ENCODE measurements around a stretch of chr6.

- RRBS, result no CpG with 5 or more reads among the region's 42 CpGs
Observed at GRCh38 chr6:167667927-167669140, 158.4 kb upstream of the AFDN start.

DNA sequence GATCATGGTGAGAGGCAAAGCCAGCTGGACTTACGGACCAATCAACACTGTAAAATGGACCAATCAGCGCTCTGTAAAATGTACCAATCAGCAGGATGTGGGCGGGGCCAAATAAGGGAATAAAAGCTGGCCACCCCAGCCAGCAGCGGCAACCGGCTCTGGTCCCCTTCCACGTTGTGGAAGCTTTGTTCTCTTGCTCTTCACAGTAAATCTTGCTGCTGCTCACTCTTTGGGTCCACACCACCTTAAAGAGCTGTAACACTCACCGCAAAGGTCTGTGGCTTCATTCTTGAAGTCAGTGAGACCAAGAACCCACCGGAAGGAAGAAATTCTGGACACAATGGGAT lies 133.2 kb upstream of the AFDN start:
- RRBS, result no CpG with 5 or more reads among the region's 8 CpGs

GRCh38 chr6:167825370-167826213 lies 1.1 kb upstream of the AFDN start:
- RRBS, result 24% methylated on average over 23 of the region's 68 CpGs

GRCh38 chr6:167857953-167859162 lies 31.6 kb downstream of the AFDN start:
- RRBS, result no CpG with 5 or more reads among the region's 6 CpGs

- RRBS, result no CpG with 5 or more reads among the region's 6 CpGs
Observed at GRCh38 chr6:167881182-167882489, 54.9 kb downstream of the AFDN start.

DNA sequence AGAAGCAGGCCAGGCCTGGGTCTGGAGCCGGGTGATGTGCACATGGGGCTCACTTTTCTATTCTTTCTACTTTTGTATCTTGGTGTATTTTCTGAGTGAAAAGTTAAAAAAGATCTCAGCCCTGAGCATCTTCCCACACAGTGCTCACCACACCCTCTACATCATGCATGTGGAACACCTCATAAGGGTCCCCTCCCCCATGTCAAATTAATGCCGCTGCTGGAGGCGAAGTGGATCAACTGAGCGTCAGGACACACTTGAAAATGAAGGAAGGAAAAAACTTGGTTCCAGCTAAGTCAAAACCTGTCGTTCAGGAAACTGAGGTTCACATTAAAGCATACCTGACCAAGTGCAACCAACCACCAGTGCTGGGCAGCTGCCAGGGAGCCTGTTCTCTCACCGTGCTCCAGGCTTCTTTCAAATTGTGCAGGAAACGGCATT lies 32.2 kb downstream of the KIF25 start:
- RRBS, result no CpG with 5 or more reads among the region's 7 CpGs

DNA sequence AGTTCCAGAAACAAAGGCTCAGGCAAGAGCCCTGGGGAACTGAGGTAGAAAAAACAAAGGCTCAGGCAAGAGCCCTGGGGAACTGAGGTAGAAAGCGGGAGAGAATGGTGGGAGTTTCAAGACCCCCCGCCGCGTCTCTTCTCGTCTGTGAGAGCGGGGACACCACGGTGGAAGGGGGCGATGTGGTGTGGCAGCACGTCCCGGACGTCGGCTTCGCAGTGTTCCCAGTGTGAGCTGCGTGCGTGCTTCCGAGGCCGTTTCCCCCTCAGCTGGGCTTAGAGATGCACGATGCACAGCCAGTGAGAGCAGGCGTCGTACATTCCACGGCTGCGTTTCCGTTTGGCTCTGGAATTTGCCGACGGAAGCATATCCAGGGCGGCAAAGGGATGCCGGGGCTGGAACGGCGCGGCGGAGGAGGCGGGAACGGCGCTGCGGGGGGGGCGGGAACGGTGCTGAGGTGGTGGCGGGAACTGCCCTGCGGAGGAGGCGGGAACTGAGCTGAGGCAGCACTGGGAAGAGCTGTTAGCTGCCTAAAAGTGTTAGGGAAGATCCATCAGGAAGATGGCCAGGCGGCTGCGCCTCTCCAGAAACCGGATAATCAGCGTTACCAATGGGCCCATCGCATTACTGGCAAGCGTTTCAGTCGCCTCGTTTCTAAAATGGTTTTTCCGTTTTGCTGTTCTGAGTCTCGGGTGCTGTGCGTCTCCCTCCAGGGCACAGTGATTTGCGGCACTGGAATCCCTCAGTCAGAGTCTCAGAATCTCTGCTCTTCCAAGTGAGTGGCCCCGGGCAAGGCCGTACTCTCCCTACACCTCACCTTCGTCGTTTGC lies 37.8 kb downstream of the KIF25 start:
- RRBS, result no CpG with 5 or more reads among the region's 56 CpGs

GRCh38 chr6:168102311-168102939 lies 23.4 kb upstream of the FRMD1 start:
- RRBS, result no CpG with 5 or more reads among the region's 9 CpGs

GRCh38 chr6:168302602-168302819 lies 17.1 kb downstream of the DACT2 start:
- RRBS, result no CpG with 5 or more reads among the region's 1 CpG

DNA sequence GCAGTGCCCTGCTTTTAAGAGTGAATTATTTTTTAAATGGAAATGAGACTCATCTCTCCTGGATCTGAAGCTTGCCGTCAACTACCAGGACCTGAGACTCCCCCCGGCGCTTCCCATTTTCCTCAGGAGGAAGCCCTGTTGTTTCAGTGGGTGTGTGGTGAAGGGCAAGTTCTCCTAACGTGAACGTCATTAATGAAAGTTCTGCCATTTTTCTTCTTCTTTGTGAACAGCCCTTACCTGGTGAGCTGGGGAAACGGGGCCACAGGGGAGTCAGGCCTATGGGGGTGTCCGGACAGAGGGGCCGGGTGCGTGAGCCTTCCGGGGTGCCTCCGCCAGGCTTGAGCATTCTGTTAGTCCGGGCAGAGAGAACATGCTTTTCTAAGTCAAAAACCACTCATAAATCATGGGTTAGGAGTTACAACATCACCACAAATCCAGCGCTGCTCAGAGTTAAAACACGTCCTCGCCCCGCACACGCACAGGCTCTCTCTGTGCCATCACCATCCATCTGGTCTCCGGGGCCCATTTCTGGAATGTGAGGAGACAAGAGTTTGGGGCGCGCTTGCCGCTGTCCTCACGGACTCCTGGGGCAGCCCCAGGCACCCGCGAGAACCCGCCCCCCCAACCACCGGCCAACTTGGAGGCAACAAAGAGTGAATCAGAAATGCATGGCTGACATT lies 56.5 kb upstream of the SMOC2 start:
- RRBS, result 80% methylated on average over 7 of the region's 26 CpGs

DNA sequence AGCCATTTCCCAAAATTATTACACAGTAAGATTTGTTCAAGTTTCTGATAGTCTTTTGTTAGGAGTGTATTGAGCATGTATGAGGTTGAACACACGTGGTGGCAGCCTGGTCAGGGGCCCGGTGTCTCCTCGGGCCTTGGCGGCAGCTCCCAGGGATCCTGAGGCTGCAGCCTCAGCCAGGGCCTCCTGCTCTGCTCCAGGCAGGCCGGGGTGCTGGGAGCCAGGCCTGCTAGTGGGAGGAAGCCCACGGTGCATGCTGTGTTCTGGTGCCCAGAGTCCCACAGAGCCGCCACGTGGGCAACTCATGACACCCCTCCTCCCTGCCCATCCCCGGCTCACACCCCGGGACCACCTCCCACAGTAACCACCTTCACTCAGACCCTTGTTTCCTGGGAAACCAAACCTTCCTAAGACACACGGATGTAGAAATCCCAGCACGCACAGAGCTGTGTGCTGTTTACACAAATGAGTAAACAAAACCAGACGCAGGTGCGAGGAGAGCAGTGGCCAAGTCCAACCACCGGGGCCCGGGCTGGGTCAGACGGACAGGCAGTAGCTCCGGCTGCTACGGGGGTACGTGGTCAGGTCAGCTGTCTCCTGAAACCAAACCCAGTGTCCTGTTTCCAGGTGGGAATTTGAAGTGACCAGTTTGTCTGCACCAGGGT lies 52.4 kb upstream of the SMOC2 start:
- RRBS, result 79% methylated on average over 5 of the region's 20 CpGs

DNA sequence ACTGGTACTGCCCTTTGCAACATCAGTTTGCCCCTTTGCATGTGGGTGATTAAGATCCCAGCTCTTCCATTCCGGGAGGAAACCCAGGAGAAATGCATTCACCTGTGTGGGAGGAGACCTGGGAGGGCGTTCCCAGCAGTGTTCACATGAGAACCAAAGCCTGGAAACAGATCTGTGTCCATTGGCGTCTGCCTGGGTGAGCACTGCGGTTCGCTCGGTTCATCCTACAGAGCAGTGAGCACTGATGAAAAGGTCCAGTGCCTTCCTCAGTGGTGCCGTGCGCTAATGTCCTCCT lies 89.7 kb downstream of the SMOC2 start:
- RRBS, result no CpG with 5 or more reads among the region's 8 CpGs

DNA sequence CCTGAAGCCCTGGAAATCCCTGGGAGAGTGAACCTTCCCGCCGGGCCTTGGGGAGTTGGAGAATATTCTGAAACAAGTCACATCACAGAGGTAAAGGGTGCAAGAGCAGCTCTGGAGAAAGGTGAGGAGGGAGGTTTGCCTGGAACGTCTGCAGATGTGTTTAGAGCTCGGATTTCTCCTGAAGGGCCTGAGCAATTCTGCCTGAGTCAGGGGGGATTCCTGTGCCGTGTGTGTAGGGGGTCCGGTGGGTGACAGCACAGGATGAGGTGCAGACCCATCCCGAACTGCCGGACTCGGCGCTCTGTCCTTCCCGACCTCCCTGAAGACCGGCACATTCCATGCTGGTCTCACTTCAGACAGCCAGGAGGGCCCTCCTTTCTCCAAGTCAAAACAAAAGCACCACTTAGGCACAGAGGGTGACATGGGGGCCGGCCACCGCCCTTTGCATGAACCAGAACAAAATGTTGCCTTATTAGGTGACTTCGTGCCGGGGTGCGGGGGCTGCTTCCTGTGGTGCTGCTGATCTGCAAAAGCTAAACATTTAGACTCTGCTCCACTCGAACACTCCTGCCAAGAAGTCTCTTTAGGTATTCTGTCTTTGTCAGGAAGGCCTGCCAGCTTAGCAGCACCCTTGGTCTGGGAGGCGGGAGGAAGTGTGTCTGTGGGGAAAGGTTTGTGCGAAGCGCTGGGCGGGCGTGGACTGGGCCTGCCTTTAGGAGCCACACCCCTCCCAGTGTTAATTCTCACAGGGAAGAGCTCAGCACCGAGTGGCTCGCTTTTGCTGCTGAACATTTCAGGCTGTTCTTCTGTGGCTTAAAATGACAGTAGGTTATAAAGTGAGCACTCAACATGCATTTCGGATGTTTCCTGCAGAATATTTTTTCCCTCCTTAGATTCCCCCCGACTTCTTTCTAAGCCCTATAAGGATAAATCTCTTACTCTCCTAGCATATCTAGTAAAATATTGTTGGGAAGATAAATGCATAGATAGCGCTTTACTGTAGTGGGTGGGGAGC lies 133.8 kb downstream of the SMOC2 start:
- RRBS, result 75% methylated on average over 6 of the region's 28 CpGs

DNA sequence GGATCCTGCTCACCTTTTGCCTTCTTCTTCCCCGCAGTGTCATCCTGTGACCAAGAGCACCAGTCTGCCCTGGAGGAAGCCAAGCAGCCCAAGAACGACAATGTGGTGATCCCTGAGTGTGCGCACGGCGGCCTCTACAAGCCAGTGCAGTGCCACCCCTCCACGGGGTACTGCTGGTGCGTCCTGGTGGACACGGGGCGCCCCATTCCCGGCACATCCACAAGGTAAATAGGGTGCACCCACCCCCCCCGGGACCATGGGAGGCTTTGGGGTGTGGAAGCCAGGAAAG lies 157.7 kb downstream of the SMOC2 start:
- RRBS, result no CpG with 5 or more reads among the region's 11 CpGs

GRCh38 chr6:168666903-168667752 lies 226.1 kb downstream of the SMOC2 start:
- RRBS, result 91% methylated on average over 2 of the region's 18 CpGs

GRCh38 chr6:168784691-168785026 lies 343.7 kb downstream of the SMOC2 start:
- RRBS, result no CpG with 5 or more reads among the region's 3 CpGs

GRCh38 chr6:168895554-168896054 lies 358.0 kb downstream of the THBS2 start:
- RRBS, result 98% methylated on average over 2 of the region's 12 CpGs

GRCh38 chr6:168941189-168941388 lies 312.6 kb downstream of the THBS2 start:
- RRBS, result no CpG with 5 or more reads among the region's 1 CpG

DNA sequence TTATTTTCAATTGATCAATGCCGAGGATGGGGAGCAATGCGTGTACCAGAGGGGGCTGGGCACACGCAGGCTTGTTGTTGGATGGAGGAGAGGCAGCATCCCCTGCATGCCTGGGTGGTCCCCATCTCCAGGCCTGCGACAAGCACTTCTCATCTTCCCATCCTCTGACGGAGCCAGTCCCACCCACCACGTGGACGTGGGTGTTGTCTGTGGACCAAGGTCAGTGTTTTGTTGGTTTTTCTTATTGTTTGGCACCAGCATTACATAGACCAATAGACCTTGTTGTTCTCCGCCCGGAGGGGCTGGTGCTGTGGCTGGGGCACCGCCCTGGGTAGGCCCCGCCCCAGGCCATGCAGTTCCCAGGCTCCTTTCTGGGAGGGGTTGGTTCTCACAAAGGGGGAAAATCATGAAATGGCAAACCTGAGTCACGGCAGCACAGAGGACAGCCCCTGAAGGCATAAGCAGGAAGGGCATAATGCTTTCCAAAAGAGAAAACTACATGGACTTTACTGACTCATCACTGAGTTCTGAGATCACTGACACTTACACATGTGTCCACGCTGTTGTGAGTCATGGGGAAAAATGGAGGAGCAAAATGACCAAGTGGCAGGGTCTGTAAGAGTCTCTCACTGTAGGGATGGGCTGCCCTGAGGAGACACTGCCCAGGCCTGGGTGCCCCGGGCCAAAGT lies 90.8 kb downstream of the THBS2 start:
- RRBS, result 68% methylated on average over 1 of the region's 14 CpGs

DNA sequence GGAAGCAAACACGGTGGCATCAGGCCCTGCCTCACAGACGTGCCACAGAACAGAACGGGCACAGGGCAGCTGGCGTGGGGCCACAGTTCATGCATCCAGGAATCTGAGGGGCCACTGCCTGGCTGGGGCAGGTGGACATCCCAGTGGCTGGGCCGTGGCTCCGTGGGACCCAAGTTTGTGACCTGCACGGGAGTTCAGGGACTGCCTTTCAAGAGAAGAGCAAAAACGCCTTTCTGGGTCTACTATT lies 15.9 kb downstream of the THBS2 start:
- RRBS, result no CpG with 5 or more reads among the region's 8 CpGs